Skeletal muscle cell (primary cell): Measurements from ENCODE around the genes ZNF641, KCNH3 and MCRS1.

GRCh38 chr12:47943523-47944075 lies 19.8 kb upstream of the TMEM106C start:
- RRBS: no CpG with 5 or more reads among the region's 11 CpGs

DNA sequence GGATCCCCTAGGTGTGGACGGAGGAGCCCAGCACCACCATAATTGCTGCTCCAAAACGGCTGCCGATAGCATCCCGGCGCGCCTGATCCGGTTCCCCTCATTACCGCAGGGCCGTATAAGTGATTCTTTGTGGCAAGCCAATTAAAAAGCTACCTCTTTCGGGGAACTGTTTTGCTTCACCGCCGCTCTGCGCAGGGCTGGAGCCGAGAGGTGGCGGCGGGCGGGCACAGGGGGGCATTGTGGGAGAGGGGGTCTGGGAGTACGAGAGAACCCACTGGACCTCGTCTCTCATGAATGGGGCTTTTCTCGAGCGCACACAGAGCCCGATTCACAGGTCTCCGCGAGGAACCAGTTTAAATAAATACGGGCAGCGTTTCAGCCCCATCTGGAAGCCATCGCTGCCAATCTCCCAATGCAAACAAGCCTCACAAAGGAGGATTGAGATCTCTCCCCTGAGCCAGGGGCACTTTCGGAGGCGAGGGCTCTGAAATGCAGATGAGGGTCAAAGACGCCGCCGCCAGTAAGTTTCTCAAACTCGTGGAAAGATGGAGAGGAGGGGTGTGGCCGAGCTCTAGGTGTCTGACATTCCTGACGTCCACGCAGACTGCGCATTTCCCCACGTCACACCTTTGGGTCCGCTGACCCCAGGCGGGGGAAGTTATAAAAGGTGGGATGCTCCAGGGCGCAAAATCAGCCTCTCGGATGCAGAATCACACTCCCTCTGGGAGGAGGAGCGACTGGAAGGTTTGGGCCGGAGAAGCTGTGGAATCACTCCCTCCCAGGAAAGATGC lies 2.3 kb downstream of the COL2A1 start:
- RRBS: 1% methylated on average over 5 of the region's 44 CpGs

- RRBS: no CpG with 5 or more reads among the region's 6 CpGs
Measured at GRCh38 chr12:48185078-48185695, 1.7 kb downstream of the CCDC184 start.

DNA sequence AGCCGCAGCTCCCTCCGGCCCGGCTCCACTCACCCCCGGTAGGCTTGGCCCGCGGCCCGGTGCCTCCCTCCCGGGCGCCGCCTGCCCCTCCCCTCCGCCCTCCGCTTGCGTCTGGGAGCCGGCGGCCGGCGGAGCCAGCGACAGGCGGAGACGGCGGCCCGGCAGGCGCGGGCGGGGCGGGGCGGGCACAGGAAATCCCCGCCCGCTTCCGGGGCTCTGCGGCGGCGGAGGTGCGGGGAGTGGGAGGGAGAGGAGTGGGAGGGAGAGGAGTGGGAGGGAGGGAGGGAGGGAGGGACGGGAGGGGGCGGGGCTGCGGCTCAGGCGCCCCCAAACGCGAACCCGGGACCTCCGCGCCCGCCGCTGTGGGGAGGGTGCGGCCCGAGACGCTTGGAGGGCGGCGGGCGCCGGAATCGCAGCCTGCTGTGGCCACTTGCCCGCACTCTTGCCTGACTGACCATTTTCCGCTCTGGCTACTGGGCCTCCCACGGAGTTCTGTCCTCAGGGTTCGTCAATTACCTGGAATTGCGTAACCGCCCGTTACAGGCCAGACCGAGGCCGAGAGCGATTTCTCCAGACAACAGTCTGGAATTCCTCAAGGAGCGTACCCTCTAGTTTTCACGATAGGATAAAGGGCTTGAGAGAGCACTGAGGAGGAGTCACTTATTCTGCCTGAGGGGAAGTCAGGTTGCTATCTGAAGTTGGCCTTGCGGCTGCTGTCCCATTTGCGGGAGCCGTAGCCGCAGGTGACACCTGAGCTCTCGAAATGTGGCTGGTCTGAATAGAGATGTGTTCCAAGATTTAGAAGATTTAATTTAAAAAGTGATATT lies at the start of gene ZNF641:
Gene ZNF641 (minus strand): TSS at position 167 of the 827 bp plus-strand sequence.
- RRBS: 1% methylated on average over 27 of the region's 70 CpGs

DNA sequence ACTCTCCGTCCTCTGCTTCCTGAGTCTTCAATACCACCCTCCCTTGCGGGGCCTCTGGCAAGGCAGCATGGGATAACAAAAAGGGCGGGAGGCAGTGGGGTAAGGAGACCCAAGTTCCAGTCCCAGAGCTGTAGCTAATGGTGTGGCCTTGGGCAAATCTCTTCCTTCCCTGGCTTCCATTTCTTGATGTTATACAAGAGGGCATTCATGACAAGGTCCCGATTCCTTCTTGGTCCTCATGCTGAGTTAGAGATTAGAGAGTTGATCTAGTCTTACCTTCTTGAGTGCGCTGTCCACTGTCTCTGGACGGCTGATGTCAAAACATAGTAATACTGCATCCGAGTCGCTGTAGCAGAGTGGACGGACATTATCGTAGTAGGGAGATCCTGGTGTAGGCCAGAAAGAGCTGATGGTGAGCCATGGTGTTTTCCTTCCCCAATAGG lies 3.9 kb downstream of the RND1 start:
- RRBS: no CpG with 5 or more reads among the region's 10 CpGs

- RRBS: 2% methylated on average over 11 of the region's 43 CpGs
Measured at GRCh38 chr12:48890527-48891775, 13.0 kb upstream of the CCDC65 start.

- RRBS: no CpG with 5 or more reads among the region's 50 CpGs
Measured at GRCh38 chr12:48969680-48970281, 1.8 kb downstream of the WNT10B start.

DNA sequence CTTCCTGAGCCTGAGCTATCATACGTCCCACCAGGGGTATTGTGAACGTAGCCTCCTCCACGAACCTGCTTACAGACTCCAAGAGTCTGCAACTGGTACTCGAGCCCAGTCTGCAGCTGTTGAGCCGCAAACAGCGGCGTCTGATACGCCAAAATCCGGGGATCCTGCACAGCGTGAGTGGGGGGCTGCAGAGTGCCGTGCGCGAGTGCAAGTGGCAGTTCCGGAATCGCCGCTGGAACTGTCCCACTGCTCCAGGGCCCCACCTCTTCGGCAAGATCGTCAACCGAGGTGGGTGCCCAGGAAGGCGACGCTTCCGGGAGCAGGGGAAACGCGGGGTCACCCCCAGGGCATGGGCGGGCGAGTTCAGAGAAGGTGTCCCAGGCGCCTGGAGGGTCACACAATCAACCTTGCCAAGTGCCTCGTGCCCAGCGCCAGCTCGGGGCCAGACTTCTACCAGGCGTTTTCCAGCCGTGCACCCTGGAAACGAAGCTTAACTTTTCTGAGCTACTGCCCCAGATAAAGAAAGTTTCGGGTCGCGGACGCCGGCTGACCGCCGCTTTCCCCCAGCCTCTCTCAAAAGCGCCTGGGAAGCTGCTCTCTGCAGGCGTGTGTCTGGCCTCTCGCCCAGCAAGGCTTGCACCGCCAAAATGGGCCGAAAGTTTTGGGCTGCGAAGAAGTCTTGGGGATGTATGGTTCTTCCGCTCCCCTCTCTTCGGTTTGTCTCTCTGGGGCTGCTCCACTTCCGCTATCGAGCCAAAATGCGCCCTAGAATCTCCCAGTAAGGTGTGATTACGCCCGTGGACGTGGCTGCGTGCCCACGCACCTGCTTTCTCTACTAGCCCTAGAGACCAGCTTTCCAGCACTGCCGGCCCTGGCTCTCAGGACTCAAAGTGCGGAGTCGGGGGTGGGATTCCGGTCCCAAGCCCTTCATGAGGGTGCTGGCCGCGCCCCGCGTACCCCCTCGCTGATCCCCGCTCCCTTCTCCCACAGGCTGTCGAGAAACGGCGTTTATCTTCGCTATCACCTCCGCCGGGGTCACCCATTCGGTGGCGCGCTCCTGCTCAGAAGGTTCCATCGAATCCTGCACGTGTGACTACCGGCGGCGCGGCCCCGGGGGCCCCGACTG lies 1.7 kb downstream of the WNT1 start:
- RRBS: 2% methylated on average over 25 of the region's 83 CpGs

GRCh38 chr12:49103685-49104564 lies 6.7 kb downstream of the LMBR1L start:
- RRBS: no CpG with 5 or more reads among the region's 7 CpGs

GRCh38 chr12:49126672-49127601 lies 4.3 kb downstream of the TUBA1B start:
- RRBS: no CpG with 5 or more reads among the region's 6 CpGs

DNA sequence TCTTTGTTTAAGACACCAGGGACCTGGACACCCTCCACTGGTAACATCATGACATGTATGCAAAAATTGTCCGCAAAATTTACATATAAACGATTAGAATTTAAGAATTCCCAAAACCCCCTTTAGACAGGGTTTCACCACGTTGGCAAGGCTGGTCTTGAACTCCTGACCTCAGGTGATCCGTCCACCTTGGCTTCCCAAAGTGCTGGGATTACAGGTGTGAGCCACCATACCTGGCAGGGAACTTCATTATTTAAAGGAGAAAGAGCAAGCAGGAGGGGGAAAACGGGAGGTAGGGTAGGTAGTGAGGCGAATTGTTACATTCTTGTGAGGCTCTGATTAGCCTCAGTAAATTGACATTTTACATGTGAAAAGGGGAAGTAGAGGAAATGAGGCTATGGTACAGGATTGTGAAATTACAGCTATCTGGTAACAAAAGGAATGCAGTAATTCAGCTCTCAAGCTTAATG lies 27.6 kb downstream of the TUBA1A start:
- RRBS: no CpG with 5 or more reads among the region's 6 CpGs

GRCh38 chr12:49198836-49199126 lies 9.9 kb upstream of the TUBA1A start:
- RRBS: no CpG with 5 or more reads among the region's 4 CpGs

- RRBS: no CpG with 5 or more reads among the region's 8 CpGs
Measured at GRCh38 chr12:49271645-49272502, 7.0 kb downstream of the TUBA1C start.

DNA sequence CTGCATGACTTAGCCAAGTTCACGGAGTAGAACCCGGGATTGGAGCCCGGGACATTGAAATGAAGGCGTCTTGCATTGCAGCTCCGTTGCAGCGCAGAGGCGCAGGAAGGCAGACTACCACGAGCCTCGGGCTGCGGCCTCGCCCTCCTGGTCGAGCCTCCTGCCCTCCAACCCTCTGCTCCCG lies 297 bp downstream of the DNAJC22 start:
- RRBS: no CpG with 5 or more reads among the region's 13 CpGs

DNA sequence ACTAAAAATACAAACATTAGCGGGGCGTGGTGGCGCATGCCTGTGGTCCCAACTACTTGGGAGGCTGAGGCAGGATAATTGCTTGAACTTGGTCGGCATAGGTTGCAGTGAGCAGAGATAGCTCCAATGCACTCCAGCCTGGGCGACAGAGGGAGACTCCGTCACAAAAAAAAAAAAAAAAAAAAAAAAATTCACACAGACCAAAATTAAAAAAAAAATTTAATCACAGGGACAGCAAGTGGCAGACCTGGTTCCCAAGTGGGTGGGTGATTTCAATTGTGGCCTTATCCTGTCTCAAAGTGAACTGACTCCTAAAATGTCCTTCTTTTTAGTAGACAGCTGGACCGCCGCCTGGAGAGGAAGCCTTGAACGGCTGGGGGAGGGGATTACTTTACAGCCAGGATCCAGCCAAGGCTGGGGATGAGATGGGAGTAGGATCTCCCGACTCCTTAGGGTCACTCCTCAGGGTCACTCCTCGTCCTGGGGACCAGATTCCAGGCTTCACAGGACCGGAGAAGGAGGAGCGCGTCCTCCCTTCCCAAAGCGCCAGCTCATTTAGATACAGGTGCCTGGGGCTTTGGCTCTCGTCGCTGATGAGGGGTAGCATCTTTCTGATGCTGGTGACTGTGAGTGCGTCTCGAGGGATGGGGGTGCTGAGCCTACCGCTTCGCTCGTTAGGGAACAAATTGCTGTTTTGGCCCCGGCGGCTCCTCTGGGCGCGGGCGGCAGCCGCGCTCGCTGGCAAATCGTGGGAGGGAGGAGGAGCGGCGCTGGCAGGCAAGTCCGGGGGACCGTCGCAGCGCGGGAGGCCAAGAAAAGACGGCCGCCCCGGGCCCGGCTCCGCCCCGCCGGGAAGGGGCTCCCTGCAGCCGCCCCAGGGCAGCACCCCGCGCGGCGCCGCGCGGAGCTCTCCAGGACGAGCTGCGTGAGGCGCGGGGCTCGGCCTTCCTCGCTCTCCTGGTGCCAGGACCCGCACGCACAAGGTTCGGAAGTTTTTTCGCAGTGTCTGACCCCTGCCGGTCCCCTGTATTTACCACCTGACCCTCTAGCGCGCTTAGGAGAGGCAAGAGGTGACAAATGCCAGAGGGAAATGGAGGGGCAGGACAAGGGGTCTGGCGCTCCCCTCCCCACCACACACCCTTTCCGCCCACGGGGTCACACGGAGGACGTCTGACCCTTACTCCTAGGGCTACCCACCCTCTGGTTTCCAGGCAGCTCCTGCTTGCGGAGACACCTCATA lies 1.2 kb upstream of the KCNH3 start:
- RRBS: 2% methylated on average over 17 of the region's 72 CpGs

DNA sequence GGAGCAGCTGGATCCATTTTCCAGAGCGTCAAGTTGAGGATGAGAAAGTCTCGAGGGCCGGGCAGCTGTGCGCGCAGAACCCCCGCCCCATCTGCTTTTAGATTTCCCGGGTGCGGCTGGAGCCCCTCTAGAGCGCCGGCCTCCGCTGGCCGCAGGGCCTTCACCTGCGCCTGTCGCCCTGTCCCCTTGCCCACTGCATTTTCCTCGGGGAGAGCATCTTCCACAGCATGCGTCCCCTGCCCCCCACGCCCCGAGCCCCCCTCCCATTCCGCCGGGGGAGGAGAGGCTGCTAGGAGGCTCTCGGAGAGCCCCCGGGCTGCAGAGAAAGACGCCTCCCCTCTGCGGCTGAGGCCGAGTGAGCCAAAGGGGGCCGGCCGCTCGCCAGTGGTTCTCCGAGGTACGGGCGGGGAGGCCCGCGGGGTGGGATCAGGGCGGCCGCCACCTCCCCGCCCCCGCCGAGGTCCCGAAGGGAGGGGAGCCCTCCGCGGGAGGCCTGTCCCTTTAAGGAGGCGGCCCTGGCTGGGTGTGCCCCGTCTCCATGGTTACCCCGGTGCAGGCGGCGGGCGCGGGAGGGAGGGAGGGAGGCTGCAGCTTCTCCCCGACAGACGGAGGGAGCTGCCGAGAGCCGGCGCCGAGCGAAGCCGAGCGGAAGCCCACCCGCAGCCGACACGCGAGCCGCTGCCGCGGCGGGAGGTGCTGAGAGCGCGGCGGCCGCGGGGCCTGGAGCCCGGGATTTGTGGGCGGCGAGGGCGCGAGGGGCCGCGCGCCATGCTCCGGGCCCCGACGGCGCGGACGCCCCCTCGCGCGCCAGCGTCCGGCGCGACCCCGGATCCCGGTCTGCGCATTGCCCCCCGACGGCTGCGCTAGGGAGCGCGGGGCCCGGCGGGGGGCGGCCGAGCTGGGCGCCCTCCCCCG lies at the start of gene KCNH3:
Gene KCNH3 (plus strand): TSS at position 583 of the 915 bp plus-strand sequence.
- RRBS: 2% methylated on average over 47 of the region's 105 CpGs

DNA sequence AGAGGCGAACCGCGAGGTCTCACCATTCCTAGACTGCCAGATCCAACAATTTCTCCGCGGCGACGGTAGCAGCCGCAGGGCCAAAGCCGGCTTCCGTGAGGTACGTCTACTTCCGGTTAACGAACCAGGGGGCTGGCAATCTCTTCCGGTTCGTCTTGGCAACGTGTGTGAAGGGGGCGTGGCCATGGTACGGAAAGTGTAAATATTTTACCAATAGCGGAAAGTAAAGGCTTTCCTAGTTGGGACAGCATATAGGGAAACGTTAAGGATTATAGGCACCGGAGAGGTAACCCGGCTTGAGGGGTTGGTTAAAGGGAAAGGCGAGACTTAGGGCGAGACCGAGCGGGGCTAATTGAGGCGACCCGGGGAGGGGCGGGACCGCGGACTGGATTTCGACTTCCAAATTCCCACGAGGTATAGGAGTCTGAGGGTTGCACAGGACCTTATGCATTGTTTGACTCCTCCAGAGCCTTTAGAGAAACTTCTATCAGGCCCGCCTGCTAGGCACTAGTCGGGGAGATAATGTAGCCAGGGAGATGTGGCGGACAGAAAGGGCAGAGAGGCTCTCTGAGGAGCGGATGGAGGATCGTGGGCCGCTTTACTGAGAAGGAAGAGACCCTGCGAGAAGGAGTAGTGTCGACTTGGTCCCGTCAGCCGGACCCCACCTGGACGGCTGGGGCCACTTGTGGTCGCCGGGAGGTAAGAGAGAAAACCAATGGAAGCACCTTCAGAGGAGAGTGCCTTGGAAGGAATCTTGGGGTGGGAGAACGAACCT lies at the start of gene MCRS1:
Gene MCRS1 (minus strand): TSS at position 118 of the 775 bp plus-strand sequence.
- RRBS: under 1% methylated on average over 11 of the region's 47 CpGs

DNA sequence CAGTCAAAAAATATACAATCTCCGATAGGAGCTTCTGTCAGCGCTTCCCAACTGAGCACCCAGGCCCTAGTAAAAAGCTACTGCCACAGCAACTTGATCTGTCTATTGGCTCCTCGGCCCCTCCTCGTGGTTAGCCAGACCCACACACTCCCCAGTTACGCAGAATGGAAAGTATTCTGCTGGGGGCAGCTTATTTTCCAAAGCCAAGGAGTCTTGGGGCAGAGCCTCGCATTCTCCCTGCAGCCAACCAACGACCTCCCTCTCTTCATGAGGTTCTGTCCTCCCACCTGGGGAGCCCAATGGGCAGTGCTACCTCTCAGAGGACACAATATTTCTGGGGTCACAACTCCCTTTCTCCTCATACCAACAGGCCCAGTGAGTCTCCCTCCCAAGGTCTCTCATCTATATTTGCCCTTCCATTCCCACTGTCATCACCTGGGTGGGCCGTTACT lies 32.0 kb downstream of the FMNL3 start:
- RRBS: no CpG with 5 or more reads among the region's 8 CpGs

GRCh38 chr12:49740949-49741454 lies 355 bp upstream of the TMBIM6 start:
- RRBS: no CpG with 5 or more reads among the region's 22 CpGs